Frontal cortex (tissue), 2 donors: ENCODE measurements around the gene EXOC7.

DNA sequence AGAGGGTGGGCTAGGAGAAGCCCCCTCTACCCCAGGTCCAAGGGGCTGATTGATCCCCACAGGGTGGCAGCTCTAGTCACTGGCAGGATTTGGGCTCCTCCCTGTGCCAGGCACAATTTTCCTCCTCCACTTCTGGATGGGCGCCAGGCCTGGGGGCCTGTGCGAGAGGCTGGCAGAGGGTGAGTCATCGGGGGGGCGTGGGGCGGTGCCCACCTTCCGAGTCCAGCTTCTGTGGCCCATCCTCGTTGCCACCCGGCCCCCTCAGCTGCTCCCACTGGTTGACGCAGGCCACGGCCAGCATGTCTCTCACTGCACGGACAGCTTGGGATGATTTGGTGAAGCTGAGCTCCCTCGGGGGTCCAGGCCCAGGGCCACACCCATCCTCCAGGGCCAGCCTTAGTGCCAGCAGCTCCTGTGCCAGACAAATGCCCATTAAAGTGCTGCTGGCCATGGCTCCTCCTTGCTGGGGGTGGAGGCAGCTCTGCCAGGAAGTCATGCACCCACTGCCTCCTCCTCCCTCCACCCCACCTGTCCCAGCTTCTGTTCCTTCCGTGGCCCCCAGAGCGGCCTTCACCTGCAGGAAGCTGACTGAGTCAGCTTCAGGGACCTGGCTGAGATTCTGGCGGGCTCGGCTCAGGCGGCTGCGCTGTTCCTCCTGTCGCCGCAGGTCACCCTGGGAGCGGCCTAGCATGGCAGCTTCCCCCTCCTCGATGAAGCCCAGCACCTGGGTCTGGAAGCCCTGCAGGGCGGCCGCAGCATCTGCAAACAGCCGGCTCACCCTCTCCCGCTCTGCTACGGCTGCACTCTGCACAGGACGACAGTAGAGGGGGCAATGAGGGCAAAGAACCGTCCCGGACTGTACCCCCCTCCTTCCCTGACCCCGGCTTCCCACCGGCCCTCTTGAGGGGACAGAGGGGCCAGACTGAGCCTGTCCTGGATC, 2.4 kb downstream of the TRIM47 start:
- RAMPAGE, long total RNA = no peak

DNA sequence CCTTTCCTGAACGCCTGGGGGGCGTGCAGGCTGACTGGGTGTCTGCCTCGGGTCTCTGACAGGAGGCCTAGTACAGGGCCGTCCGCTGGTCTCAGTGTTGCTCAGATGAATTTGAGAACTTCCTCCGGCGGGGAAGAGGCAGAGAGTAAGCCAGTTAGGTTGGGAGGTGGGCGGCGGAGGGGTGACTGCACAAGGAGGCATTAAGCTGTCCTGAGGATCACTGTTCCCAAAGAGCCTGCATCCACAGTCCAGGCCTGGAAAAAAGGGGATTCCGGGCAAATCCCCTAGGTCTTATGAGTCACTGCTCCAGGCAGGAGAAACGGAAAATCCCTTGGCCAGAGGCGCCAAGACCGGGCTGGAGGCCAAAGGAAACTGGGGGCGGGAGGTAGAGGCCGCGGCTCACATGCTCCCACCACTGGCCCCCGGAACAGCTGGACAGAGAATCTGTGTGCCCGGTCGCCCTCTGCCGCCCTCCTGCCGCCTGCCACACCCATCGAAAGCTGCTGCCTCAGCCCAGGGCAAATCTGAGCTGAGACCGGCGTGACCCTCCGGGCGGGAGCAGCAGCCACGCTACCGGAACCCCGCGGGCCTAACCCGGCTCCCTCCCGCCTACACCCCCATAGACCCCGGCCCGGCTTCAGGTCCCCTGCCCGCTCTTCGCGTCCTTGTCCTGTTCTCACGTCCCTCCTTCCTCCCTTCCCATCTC, 1.2 kb downstream of the TRIM47 start:
- RAMPAGE, long total RNA = no peak

DNA sequence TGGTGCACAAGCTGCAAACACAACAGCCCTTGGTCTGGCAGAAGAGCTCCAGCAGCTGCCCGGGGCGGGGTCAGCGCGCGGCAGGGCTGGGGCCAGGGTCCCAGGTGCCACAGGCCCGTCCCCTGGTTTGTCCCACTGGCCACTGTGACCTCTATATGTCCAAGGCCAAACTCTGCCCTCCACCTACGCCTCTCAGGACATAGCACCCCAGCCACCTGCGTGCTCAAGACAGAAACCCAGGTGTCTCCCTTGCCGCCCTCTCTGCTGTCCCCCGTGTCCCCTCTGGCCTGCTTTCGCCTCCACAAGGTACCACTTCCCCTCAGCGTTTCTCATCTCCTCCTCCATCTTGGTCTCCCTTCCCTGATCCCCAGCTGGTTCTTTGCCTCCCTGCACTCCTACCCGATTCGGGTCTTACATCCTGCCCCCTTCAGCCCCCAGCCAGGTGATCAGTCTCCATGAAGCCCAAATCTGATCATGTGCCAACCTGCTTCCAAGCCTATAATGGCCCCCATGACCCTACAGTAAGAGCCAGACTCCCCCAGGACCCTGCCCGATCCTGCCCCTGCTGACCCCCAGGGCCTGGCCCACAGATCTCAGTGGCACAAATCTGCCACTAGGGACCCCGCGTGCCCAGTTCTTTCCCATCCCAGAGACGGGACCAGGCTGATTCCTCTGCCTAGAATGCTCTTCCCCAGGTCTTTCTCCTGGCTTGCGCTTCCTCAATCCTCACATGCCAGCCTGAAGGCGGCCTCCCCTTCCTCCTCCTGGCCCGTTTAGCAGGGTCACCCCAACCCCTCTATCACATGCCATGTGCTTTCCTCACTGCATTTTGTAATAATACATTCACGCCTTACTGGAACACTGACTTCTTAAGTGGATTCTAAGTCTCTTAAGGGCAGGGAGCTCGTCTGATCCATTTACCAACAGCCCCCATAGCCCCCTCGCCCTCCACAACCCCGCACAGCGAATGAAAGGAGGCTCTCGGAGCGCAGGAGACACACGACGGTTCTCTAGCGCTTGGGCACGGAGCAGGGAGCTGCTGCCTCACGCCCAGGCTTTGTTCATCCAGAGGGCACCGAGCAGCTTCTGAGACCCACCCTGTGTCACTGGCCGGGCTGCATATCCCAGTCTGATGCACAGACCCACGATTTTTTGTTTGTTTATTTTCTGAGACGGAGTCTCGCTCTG, 1.5 kb downstream of the TRIM65 start:
- RAMPAGE, long total RNA = no peak

DNA sequence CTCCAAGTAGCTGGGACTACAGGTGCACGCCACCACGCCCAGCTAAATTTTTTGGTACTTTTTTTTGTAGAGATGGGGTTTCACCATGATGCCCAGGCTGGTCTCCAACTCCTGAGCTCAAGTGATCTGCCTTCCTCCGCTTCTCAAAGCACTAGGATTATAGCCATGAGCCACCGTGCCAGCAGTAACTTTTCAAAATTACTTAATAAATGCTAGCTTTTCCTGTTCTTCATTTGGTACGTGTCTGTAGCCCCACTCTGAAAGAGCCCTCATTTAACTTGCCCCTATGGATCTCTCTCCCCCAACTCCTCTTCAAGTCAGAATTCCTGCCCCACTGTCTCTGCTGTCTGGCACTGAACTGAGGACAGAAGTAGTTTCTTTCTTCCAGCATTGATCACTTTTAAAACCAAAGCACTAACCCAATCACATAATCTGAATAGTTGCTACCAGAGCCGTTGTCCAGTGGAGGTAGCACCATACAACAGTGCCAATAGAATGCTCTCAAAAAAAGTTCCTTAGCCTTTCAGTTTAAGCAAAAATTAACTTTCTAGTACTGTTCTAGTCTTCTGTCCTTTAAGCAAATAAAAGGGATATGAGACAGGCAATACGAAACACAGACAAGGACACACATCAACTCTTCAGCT, 16.3 kb downstream of the SRP68 start:
- RAMPAGE, long total RNA = no peak

DNA sequence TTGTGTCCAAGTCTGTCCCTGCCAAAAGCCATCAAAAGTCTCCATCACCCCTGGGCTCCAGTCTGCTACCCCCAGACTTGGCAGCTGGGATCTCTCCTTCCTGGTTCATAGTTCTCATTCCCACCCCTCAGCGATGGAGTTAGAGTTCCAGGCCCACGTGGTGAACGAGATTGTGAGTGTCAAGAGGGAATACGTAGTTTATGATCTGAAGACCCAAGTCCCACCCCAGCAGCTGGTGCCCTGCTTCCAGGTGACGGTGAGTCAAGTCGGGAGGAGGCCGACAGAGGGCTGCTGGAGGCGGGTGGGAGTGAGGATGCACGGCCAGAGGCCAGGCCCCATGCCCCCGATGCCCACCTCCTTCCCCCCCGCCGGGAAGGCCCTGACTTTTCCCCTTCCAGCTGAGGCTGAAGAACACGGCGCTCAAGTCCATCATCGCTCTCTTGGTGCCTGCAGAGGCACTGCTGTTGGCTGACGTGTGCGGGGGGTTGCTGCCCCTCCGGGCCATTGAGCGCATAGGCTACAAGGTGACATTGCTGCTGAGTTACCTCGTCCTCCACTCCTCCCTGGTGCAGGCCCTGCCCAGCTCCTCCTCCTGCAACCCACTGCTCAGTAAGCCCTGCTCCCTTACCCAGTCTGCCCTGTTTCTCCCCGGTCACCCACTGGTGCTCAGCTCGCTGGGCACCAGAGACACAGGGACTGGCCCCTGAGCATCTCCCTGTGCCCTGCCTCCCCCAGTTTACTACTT, 2.3 kb downstream of the ZACN start:
- RAMPAGE, long total RNA = no peak

GRCh38 chr17:76103584-76104443, at the start of gene EXOC7:
EXOC7 (minus strand) TSS chr17:76103787.
- RAMPAGE, long total RNA = no peak

DNA sequence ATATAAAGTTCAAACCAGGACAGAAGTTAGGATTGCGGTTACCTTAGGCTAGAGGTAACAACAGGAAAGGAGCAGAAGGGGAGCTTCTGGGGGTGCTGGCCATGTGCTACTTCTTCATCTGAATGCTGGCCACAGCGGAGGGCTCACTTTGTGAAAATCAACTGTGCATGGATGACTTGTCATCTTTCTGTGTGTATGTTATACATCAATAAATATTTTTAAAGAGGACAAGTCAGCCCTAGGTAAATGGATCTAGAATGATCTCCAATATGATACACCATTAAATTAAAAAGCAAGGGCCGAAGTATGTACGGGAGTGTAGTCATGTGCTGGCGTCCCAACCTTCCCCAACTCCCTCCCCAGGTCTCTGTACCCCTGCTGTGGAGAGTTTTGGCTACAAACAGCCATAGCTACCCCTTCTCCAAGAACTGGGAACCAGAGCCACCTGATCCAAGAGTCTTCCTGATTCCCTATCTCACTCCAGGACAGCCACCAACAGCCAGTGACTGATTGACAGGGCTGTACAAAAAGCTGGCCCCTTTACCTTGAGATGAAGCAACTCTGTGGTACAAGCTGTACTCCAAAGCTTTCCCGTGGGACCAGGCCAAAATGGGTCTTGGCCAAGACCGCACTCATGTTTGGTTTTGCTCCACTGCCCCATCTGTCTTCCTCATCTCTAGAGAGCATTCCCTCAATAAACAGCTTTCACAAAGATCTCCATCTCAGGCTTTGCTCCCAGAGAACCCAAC, 43.8 kb downstream of the RNF157 start:
- RAMPAGE, long total RNA = no peak

- RAMPAGE, long total RNA = no peak
Observed at GRCh38 chr17:76238655-76239429, 1.5 kb downstream of the RNF157 start.

DNA sequence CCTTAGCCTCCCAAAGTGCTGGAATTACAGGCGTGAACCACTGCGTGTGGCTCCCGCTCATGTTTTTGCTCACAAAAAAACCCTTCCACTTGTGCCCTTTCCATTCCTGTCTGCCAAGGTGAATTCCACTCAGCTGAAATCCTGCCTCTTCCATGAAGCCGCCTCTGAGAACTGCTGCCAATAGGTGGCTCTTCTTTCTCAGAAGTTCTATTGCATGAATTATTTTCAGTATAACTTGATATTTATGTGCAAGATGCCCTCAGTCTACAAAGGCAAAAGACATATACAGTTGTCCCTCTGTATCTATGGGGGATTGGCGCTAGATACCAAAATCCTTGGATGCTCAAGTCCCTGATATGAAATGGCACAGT, 8.1 kb upstream of the RNF157 start:
- RAMPAGE, long total RNA = no peak

GRCh38 chr17:76308366-76308649, 232 bp upstream of the QRICH2 start:
- RAMPAGE, long total RNA = no peak

DNA sequence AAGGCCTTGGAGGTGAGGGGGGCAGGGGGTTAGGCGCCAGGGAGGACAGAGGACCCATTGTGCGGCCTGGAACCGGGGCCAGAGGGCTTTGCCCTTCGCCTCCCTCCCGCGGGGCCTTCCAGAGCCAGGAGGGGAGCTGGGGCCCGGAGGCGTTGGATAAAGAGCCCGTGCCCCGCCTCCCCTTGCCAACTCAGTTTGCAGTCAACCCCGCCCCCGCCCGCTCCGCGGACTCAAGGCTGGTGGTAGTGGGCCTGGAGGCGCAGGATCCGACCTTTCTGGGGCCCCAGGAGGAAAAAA, 2.1 kb upstream of the SPHK1 start:
- RAMPAGE, long total RNA = no peak

DNA sequence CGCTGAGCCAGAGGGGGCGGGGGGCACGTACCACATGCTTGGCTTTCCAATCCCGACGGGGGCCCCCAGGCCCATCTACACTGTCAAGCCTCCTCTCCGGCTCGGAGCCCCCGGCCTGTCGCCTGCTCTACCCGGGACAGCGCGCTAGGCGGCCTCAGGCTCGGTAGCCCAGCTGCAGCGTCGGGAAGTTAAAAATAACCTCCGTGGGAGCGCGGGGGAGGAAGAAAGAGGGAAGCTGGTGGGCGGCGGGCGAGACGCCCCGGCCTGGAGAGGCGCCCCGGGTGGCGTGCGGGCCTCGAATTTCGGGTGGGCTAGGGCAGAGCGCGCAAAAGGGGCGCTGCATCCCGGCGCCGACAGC, 615 bp upstream of the SPHK1 start:
- RAMPAGE, long total RNA = no peak

- RAMPAGE, long total RNA = no peak
Observed at GRCh38 chr17:76493626-76494484, 7.4 kb downstream of the RHBDF2 start.

DNA sequence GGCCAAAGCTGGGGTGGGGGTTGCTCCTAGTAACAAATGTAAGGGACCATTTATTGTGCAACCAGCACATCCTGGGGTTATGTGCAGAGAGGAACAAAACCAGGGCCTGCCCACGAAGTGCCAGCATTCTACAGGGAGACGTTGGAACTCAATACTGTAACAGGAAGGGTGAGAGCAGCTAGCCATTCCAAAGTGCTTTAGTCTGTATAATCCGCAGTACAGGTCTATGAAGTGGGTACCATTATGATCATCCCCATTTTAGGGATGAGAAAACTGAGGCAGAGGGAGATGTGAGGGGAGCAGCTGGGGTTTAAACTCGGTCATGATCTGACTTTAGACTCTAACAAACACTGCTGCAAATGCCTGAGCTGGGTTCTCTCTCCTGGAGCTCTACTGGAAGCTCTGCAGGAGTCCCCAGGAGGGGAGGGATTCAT, 1.3 kb upstream of the RHBDF2 start:
- RAMPAGE, long total RNA = no peak

DNA sequence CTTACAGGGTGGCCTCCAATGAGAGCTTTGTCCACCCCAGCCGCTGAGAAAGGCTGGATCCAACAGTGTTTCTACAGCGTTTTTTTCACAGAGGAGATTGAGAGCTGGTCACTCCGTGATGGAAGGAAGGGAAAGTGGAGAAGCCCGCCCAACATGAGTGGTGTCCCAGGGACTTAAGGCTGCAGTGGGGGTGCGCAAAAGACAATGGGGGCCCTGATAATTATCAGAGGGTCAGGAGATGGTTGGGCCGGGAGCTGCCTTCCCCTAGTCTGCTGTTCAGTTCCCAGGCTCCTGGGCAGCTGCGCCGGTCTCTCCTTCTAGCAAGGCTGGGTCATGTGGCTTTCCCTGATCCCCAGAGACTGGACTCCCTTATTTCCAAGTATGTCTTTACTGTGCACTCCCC, 16.3 kb downstream of the CYGB start:
- RAMPAGE, long total RNA = no peak

DNA sequence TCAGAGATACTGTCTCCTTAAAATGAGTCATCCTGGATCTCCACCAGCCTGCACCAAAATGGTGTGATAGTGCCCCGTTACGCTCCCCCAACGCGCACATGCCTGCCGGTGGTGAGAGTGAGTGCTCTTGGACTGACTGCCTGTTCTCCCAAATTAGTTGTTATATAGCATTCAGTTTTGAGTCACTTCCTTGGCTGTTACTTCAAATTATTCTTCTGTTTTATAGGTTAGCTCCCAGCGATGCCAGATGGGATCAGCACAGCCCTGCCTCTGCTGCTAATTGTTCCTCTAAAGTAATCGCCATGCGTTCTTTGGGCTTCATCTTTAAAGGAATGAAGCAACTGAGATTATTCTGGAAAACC, 22.8 kb downstream of the ST6GALNAC2 start:
- RAMPAGE, long total RNA = no peak

DNA sequence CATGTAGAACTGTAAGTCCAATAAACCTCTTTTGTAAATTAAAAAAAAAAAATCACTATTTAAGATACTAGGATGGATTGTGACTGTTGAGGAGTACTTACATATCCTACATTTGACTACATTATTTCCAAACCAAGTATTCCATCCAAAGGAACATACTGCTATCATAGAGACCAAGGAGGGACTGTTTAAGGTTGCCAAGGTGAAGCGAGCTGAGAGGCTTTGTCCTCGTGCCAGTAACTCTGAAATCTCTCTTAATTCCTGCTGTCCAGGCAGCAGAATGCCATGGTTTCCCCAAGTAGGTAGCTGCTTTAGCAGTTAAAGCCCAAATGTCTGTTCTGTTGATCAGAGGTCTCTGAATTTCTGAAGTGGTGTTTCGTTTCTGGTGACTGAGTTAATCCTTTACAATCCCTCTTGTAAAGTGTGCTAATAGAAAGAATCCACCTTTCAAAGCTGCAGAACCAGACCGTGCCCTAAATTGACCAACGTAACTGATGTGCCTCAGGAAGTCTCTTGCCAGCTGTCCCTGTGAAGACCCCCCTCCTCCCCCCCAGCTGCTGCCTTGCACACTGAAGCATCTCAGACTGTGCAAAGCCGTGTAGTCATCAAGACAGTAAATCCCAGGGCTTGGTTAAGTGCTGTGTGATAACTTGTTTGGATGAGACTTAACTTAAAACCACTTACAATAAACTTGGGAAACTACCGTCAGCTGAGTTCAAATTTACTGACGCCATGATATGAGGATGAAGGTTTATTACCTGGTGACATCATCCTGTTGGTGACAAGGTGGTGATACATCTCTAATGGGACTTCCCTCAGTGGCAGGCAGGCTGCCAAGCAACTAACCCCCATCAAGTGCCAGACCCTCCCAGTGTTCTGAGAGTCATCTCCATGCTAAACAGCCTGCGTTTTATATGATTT, 20.8 kb downstream of the ST6GALNAC2 start:
- RAMPAGE, long total RNA = no peak

DNA sequence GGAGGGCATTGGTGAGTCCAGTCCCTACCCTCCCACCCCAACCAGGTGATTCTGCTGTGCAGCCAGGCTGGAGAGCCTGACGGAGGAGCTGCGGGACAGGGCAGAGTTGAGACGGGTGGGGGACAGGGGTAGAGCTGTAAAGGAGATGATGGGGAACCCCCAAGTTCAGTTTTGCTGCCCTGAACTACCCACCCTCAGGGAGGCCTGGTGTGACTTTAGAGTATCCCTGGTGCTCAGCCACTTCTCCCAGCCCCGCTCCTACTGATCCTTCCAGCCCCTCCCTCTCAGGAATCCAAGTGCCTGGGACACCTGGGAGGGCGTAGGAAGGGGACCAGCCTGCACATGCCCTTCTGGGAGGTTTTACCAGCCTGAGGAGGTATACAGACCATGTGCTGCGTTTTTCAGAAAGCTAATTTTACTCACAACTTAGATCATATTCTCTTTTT, 4.2 kb downstream of the ST6GALNAC2 start:
- RAMPAGE, long total RNA = no peak

DNA sequence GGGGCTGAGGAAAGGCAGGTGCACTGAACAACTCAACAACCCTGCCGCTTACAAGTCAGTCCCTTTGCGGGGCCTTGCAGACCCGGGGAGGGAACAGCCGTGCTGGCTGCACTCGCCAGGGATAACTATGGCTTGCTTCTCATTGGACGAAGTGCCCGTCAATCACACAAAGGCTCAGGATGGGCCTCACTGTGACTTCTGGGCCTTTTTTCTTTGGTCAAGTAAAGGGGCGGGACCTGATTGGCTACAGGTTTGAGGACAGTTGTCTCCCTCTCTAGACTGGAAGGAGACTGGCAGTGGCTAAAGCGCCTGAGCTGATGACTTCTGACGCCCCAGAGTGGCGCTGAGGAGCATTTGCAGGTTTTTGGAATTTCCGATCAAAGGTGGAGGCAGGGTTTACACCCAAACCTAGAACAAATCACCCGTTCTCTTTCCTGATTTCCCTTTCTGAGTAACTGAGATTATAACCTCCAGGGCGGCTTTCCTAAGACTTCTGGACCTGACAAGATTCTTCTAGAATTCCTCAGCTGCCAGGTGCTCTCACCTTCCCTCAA, 27.5 kb upstream of the ST6GALNAC2 start:
- RAMPAGE, long total RNA = no peak

DNA sequence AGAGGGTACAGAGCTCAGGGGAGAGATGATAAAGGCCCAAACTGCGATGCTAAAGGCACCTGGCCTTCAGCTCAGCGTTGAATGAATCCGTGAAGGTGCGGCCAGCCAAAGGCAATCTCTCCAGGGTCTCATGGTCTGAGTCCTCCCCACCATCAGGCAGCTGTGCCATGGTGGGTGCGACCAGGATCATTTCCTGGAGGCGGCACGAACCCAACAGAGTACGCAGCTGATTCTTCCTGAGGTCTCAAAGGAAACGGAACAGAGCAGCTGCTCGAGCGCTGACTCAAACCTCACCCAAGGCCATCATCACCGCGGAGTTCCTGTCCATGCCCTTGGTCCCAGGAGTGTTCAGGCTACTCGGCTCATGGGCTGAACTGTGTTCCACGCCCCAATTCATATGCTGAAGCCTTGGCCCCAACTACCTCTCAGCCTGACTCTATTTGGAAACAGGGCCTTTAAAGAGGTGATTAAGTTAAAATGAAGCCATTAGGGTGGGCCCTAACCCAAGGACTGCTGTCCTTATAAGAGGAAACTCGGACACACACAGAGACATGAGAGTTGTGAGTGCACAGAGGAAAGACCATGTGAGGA, 14.0 kb downstream of the MXRA7 start:
- RAMPAGE, long total RNA = no peak